ENCODE measurements around the genes SSR3 and TIPARP.

GRCh38 chr3:154125694-154126545 is 4.7 kb downstream of the ARHGEF26 start:
- RRBS: no CpG with 5 or more reads among the region's 3 CpGs

DNA sequence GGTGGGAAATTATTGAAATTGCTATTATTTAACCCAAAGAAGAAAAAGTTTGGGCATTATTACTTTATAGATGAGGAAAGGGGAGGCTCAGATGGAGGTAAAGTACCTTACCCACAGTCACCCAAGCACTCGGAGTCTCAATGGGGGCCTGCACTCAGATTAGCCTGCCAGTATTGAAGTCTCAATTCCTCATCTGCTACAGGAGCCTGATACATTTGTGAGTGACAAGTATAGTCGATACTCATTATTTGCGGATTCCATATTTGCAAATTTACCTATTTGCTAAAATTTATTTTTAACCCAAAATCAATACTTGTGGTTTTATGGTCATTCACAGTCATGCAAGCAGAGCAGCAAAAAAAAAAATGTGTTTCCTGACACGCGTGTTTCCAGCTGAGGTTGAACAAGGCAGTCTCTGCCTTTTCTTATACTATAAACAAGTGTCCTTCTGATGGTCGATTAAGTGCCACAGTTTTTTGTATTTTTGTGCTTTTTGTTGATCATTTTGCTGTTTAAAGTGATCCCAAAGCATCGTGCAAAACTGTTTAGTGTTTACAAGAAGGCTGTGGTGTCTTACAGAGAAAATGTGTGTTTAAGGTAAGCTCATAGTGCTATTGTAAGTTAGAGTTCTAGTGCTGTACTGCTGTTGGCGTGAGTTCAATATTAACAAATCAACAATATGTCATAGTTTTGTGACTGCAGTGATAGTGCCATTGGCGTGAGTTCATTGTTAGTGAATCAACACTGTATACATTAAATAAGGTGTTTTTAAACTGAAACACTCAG is 48.0 kb downstream of the ARHGEF26 start:
- RRBS: no CpG with 5 or more reads among the region's 9 CpGs

- RRBS: no CpG with 5 or more reads among the region's 8 CpGs
Observed at GRCh38 chr3:155080697-155081403, 731 bp downstream of the MME start.

DNA sequence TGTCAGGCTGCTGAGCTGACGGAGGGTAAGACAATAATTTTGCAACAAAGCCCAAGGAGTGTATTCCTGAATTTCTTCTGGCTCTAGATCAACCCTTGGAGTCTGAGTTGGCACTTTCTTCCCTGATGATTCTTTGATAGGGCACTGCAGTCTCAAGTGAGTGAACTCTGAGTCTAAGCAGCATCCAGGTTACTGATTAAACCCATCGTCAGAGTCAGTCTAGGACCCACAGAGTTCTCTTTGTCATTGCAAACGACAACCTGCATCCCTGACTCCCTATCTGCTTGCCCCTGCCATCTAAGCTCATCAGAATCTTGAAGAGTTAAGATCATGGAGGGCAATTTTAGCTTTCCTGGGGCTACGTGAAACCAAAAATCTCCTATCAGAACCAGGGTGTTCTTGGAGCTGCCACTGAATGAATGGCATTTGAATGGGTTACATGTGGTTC is 58.6 kb downstream of the MME start:
- RRBS: no CpG with 5 or more reads among the region's 4 CpGs

DNA sequence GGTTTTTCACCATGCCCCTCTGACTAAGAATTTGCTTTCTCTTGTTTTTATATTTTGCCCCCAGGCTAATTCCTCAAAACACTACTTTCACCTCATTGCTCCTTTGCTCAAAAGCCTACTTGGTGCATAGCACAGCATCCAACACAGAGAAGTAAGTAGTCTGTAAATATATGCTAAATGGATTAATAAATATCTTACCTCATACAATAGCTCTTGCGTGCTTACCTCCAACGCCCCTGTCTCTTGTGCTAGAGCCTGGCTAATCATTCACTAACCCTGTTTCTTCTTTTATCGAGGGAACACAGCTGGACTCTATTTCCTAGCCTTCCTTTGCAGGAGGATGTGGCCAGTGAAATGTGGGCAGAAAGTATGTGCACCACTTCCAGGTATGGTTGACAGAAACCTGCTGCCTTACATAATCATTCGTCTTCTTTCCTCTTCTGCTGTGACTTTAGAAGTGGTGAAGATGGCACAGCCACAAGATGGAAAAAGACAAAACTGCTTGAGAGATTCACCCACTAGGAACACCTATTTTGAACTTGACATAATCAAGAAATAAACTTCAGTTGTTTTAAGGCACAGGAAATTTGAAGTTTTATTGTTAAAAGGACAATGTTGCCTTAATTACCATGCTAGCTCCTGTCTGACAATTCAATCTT is 189.8 kb downstream of the PLCH1 start:
- RRBS: no CpG with 5 or more reads among the region's 4 CpGs

- RRBS: 1% methylated on average over 22 of the region's 57 CpGs
Observed at GRCh38 chr3:155871287-155872029, 1.0 kb downstream of the GMPS start.

GRCh38 chr3:155890443-155891015 is 20.1 kb downstream of the GMPS start:
- RRBS: no CpG with 5 or more reads among the region's 3 CpGs

GRCh38 chr3:156042035-156042431 is 78.3 kb upstream of the KCNAB1 start:
- RRBS: no CpG with 5 or more reads among the region's 14 CpGs

DNA sequence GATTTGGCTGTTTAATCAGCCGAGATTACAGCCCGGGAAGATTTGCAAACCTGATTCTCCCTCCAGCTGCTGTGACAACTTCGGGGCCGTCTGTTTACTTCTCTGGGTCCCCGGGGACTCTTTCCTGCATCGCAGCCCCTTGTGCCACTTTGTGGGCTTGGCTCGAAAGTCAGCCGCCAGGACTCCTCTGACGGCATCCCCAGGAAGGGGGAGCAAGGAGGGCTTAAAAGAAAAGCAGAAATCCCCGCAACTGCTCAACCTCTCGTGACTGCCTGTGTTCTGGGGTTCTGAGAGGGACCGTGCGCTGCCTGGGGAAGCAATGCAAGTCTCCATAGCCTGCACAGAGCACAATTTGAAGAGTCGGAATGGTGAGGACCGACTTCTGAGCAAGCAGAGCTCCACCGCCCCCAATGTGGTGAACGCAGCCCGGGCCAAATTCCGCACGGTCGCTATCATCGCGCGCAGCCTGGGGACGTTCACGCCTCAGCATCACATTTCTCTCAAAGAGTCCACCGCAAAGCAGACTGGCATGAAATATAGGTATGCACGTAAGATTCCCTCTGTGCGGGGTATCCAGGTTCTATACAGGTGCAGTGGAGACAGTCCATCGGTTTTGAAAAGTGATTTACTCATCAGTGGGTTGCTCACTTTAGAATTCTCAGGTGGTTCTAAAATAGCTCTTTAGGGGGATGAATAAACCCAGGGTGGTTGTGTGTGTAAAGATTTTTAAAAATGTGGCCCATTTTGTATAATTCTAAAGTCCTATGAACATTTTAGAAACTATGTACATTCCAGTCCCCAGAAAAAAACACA is 171.4 kb downstream of the KCNAB1 start:
- RRBS: 1% methylated on average over 5 of the region's 30 CpGs

DNA sequence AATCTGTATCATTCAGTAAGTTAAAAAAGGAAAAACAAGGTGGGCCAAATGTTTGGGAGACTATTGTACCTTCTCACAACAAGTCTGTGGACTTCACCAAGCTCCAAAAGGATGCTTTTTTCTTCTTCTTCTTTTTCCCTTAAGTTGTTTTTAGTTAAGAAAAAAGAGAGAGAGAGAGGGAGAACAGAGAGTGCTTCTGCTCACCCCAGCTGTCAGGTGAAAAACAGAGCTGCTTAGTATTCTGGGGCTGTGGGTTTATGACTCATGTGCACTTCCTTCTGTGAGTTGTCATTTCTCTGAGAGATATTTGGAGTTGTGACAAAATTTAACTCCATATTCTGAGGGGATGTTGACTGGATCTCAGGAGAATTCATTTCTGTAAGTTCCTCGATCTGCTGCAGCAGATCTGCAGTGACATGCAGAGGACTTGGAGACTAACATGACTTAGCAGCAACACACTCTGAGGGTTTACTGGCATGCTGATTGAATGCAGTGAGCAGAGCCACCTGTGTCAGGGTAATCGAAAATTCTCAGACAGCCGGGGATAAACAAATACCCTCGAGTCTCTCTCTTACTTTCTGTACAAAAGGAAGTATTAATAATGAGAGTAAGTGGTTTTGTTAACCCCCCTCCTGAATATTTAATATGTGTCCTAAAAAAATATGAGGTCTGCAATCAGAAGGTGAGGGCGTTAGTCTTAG is 70.6 kb downstream of the SSR3 start:
- RRBS: no CpG with 5 or more reads among the region's 5 CpGs

DNA sequence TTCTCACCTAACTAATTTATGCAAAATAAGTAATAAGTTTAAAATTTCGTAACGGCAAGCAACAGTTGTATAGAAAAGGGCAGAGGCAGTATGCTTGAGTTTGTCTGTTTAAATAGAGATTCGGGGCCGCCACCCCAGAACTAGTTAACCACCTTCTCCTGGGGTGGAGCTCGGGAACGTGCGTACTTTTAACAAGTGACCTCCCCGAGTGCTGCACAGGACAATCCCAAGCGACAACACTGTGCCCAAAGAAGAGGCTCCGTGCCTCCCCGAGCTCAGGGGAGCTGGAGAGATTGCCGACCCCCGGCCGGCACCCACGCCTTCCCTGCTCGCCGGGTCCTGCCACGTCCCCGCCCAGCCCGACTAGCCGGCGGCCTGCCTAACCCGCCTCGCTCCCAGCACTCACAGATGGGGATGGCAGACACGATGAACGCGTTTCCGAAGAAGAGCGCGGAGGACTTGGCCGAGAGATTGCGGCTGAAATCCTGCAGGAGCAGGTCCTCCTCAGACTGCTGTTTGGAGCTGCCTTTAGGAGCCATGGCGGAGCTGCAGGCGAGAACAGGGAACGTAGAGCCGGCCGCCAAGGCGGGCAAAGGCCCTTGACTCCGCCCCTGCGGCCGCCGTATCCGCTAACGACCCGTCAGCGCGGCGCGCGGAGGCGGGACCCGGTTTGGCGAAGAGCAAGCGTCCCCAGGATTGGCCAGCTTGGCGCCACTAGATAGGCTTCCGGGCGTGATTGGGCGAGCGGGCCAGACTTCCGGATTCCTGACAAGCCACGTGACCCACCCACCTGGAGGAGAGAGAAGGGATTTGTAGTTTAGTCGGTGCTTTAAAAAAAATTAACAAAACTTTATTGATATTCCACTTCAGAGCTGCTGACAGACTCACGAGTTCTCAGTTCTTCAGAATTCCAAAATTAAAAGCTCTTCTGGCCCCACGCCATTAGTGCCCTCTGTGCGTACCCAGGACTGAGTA is at the start of gene SSR3:
SSR3 (minus strand) TSS at position 567 of the 975 bp plus-strand sequence.
- RRBS: under 1% methylated on average over 17 of the region's 65 CpGs

GRCh38 chr3:156673846-156674734 is at the start of gene TIPARP:
TIPARP (plus strand) TSS chr3:156674590.
- RRBS: under 1% methylated on average over 16 of the region's 94 CpGs

DNA sequence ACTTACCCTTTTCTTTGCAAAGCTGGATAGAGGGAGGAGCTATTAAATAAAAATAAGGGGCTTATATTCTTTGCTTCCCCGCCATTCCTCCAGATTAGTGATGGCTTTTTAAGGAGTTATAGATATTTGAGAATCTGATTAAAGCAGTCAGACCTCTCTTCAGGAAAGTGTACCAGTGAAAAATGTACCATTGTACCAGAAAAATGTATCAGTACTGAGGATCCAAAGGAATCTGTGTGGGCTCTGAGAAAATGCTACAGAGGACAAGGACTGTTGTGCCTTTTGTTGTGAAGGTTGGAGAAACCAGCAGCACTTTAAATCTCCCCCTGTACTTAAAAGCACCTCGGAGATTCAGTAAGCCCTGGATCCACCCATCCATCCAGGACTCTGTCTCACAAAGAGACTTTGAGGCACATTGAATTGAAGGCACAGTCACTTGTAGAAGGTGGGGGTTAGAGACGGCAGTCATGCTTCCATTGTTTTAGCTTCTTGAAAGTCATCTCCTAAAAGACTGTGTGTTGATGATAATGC is 27.2 kb downstream of the TIPARP start:
- RRBS: no CpG with 5 or more reads among the region's 3 CpGs

DNA sequence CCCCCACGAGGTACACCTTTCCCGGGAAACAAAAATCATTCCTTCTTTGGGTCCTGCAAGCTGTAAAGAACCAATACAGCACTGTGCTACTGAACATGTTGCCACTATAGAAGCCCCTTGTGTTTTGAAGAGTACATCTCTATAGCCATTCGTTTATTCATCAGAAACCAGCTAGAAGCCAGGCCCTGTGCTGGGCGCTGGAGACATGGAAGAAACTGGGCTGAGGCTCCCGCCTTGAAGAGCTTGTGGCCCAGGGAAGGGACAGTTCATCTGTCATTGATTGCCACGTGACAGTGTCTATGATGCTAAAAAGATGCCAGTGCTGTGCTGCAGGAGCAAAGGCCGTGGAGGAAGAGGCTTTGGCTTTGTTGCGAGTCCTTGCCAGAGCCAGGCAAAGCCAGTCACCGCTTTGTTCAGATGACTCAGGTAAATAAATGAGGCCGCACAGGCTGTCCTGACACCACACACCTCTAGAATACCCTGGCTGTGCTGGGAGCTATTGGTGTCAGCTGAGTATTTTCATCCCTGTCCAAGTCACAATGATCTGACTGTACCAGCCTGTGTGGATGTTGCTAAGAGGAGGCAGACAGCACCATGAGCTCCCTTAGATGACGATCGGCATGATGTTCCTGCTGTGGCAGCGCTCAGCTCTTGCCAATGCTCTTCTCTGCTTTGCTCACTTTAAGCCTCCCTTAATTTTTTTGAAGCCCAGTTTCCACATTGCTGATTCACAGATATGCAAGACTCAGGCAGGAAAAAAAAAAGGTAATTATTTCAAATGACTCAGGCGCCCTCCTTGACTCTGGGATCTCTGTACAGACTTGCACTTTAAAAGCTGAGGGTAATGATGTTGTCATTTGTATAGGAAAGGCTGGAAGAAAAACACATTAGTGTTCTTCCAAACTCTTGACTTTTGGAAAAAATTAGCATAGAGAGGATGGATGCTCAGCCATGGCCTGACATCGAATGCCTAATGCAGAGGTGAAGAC is 77.5 kb downstream of the CCNL1 start:
- RRBS: no CpG with 5 or more reads among the region's 15 CpGs

GRCh38 chr3:157088439-157089034 is 71.4 kb downstream of the CCNL1 start:
- RRBS: 2% methylated on average over 5 of the region's 29 CpGs

- RRBS: no CpG with 5 or more reads among the region's 1 CpG
Observed at GRCh38 chr3:157133540-157133992, 26.4 kb downstream of the CCNL1 start.

DNA sequence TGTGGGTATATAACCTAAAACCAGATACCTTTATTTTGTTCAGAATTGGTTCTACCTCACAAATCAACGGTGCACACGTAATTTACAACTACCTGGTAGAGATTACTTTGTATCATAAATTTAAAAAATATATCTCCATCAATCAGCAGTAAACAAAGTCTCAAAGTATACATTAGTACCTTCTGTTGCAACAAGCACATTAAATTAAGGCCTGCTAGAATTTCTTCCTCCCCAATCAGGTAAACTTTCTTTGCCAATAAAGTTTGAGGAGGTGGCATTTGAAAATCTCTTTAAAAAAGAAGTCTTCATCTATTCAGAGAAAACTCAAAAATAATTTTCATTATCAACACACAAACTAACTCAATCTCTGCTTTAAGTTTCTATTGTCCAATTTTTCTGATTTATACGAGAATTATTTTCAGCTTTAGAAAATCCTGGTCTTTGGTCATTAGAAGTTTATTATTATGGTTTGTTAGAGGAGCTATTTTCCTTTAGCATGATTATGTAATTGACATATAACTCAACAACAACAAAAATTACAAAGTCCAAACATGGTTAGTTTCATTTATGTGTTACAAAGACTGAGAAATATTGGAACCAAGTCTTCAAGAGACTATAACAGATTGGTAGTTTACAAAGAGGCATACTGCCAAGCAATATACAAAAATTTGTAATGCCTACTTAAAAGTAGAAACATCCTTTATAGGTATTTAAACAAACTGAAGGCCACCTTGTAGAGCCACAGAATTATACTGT is 4.2 kb downstream of the CCNL1 start:
- RRBS: no CpG with 5 or more reads among the region's 3 CpGs

DNA sequence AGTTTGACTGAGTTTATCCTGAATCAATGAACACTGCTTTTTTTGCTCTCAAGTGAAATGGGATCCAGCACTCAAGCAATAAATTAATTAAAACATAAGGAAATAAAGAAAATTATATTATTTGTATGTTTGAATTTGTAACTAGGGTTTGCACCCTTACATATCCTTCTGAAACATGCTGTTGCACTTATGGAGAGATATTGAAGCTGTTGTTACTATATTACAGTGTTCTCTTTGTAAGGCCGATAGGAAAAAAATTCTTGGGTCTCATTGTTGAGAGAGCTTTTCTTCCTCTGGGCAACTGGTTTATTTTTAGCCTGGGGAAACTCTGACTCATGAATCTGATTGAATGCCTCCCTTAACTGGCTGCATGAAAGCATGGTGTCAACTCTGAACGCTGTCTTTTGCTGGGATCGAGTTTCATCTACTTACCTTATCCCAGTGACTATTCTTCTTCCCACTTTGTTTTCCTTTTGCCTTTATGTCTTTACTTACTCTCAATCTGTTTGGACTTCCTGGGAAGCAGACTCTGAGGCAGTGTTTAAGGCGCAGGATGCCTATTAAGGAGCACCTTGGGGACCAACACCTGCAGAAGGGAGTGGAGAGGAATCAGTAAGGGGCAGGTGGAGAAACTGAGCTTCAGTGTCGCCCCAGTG is 88.6 kb upstream of the CCNL1 start:
- RRBS: no CpG with 5 or more reads among the region's 5 CpGs

- RRBS: no CpG with 5 or more reads among the region's 4 CpGs
Observed at GRCh38 chr3:158915318-158915587, 113.4 kb downstream of the MFSD1 start.

DNA sequence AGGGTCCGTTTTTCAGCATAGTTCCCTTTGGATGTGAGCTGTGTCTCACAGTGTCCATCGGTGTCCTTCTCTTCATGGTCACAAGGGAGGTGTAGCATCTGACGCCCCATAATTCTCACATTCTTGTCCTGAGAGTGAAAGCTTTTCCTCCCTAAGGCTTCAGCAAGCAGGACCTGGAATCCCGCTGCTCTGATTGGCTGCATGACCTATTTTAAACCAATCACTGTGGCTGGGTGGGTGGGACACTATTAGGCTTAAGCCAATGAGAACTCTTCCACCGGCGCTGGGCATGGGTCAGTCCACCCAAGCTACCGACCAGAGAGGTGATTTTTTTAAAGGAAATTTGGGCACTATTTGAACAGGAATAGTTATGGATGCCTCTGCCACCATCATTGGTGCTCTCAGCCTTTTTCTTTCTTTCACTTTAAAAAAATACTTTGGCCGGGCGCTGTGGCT is 85.3 kb upstream of the IQCJ-SCHIP1 start:
- RRBS: no CpG with 5 or more reads among the region's 9 CpGs